ENCODE measurements around the gene CNKSR3.

DNA sequence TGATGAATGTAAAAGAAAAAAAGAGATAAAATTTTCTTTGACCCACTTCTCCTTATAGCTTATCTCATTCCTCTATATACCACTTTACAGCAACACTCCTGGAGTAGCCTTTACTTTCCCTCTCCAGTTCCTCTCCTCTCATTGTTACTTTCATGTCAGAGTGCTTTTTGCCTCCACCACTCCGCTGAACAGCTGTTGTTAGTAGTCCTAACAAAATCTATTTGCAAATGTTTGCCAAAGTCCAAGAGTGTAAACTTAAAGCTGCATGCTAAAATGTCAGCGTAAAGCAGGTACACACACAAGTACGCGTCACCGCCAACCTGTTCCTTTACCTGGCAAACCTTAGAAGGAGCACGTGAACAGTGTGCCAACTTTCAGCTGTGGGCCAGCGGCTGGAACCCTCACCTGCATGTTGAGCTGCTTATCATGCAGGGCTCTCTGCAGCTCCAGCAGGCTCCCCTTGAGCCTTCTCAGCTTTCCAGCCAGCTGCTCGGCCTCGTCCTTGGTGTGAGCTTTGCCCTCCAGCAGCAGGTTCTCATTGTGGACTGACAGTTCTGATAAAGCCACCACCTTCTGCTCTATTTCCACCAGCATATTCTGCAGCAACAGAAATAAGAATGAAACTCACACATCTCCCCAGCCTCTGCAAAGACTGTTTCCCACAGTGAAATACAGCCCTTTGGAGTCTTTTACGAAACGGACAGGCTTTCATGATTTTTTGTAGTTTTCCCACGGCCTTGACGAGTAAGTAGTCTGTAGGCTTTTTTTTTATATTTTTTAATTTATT lies 359.3 kb downstream of the SYNE1 start:
- PRO-cap: no peak

GRCh38 chr6:152300299-152300922 lies 336.8 kb downstream of the SYNE1 start:
- PRO-cap: no peak

DNA sequence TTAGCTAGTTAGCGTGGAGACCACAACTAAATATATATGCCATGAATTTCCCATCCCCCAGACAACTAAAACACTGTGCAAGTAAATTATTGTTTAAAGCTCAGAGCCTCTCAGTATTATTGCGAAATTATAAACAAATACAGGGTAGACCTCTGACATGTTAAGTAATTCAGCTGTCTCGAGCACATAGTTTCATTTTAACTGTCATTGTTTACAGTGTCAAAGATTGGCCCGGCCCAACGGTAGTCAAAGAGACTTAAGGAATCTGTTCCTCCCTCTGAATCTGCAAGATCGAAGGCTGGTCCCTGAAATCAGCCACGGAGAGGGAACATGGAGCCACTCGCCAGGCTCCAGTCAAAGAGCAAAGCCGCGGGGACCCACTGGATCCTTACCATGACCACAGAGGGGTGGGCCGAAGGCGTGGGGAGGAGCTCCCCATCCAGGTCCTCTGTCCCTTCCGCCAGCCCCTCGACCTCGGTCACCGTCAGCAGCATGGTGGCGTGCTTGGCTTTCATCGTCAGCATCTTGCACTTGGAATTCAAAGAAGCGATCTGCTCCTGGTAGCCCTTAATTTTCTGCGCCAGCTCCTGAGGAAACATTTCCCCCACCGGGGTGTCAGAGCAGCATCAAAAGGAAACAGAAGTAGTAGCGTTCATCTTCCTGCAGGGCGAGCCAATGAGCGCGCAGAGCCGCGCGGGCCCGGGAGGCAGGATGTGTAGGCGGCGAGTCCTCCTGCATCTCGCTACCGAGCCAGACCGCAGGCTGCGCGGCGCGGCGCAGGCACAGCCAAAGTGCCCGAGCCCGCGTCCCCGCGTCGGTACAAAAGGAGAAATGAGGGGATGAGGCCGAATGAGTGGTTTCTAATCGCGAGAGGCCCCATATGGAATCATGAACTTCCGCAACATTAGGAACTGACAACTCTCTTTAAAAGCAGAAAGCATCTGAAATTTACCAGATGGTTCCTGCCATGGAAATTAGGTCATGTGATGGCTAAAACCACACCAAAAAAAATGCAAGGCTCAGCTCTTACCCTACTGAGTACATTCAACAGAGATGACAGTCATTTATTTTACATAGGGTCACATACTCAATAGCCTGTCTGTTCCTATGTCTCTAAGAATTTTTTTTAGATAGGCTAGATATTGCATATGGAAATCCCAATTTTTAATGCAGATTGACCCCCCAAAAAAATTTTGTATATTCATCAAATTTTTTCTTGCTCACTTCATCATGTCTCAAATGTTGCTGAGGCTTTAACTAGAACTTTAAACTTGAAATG lies 335.2 kb downstream of the SYNE1 start:
- PRO-cap: bidirectional peak, plus-strand start at position 753 of the sequence, minus-strand start at position 677 of the sequence

- PRO-cap: no peak
Observed at GRCh38 chr6:152325212-152325411, 312.1 kb downstream of the SYNE1 start.

GRCh38 chr6:152380793-152382074 lies 255.9 kb downstream of the SYNE1 start:
- PRO-cap: unidirectional peak, minus-strand start at chr6:152381347

DNA sequence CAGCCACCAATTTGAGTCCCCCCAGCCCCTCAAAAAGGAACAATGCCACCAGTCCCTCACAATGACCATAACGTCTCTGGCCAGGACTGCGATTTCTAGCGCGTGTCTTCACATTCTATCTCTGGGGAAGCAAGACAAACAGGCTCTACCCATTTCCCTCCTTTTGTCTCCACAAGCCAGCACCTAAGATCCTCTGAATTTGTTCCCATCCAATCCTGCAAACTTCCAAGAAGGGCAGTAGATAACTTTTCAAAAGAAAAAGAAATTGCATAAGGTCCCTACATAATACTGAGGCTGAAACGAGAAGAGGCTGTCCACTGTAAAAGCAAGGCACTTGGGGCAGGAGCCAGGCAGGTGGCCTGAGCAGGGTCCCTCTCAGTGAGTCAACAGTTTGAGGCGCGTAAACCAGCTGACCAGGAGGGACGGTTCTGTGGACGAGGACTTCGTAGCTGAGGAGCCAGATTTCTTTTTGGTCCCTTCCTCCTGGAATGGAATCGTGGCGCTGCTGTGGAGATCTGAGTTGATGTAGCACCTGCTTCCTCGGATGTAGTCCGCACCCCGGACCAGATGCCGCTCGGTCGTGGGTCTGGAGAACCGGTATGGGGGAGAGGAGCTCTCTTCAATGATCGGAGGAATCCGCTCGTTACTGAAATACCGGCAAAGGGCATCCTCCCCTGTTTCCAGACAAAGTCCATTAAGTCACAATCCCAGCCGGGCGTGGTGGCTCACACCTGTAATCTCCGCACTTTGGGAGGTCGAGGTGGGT lies 49.6 kb upstream of the IPCEF1 start:
- PRO-cap: no peak

- PRO-cap: no peak
Observed at GRCh38 chr6:154416933-154417904, 60.6 kb upstream of the IPCEF1 start.

GRCh38 chr6:154510486-154510975 lies at the start of gene CNKSR3:
Gene CNKSR3, minus strand, starts transcription at chr6:154510685.
- PRO-cap: no peak

- PRO-cap: no peak
Observed at GRCh38 chr6:154528494-154529036, 18.1 kb upstream of the CNKSR3 start.

DNA sequence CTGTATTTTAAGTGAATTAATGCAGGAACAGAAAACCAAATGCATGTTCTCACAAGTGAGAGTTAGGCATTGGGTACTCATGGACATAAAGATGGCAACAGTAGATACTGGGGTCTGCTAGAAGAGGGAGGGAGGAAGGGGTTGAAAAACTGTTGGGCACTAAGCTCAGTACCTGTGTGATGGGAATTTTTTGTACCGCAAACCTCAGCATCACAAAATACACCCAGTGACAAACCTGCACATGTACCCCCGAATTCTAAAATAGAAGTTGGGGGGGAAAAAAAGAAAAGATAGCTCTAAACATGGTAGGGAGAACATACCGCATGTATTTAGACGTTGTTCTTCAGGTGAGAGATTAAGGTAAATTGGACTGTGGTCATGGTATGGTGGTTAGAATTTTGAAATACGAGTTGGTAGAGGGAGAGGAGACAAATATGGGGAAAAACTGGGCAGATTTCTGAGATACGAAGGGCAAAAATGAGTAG lies 38.4 kb downstream of the SCAF8 start:
- PRO-cap: no peak

GRCh38 chr6:155188698-155189570 lies 74.9 kb upstream of the CLDN20 start:
- PRO-cap: no peak

GRCh38 chr6:155363885-155364223 lies 49.6 kb upstream of the TFB1M start:
- PRO-cap: no peak

DNA sequence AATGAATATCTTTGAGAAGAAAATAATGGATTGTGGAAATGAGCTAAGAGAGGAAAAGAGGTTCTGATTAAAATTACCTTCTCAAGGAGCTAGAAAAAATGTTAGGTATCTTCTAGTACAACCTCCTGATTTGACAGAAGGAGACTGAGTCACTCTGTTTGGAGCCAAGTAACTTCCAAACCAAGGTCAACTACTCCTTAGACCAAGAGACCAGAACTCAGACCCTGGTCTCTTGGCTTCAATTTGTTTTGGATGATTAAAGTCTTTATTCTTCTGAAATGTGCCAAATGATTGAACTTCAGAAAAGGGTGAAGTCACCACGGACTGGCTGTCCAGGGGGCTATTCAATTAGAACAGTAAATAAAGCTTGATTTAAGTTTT lies 602.2 kb upstream of the ARID1B start:
- PRO-cap: no peak

DNA sequence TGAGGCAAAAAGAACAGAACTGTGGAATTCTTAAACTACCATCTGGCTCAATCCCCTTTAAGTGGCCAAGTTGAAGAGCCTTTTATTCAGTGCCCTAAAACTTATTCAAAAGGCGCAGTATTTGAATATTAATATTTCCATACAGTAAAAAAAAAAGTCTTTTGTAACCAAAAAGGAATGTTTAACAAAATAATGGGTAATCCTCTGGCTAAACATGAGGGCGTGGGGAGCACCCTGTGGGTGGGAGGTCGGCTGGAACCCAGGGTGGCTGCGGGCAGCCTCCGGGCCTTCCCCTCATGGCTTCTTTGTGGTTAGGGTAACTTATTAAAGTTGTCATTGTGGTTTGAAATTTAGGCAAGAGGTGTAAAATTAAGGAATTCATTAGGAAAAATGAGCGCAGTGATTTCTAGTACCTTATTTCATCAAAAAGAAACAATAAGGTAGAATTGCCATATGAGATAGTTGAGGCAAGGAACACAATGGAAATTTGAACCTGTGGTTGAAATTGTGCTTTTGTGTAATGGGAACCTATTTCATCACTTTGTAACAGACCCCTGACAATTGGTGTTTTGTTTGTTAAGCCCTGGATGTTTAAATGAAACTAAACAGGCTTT lies 2.7 kb upstream of the ARID1B start:
- PRO-cap: no peak

- PRO-cap: no peak
Observed at GRCh38 chr6:156794824-156795460, 17.8 kb downstream of the ARID1B start.

- PRO-cap: no peak
Observed at GRCh38 chr6:156827359-156827755, 50.2 kb downstream of the ARID1B start.

GRCh38 chr6:156980857-156981516 lies 203.8 kb downstream of the ARID1B start:
- PRO-cap: no peak

DNA sequence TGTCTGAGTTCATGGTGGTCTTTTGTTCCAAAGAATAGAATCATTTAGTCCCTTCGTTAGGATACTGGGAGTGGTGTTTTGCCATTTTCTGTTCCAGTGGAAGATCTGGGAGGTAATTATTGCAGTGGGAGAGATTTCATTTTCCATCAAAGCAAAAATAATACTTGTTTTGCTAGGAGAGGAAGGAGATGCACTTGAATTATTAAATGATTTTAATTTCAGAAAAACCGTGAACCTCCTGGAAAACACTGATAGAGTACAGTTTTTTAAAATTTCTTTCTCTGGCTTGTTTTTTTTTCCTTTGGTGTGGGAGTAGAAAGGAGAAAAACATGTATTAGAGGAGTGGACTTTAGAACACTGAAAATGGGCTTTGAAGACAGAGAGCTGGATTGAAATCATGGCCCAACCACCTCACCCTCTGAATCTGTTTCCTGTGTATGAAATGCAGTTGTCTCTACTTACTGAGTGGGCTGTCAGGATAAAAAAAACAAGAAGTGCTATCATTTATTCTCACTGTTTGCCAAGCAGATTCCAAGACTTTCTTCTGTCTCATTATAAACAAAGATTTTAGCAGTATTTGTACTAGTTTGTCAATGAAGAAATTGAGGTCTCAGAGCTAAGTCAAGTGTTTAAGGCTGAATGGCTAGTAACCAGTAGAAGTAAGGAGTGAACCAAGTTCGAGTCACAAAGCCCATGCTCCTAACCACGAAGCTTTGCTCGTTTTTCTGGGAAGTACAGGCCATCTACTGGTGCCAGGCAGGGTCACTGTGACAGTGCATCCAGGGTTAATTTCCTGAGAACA lies 256.5 kb downstream of the TMEM242 start:
- PRO-cap: no peak

GRCh38 chr6:157091995-157092194 lies 231.4 kb downstream of the TMEM242 start:
- PRO-cap: no peak

GRCh38 chr6:157207378-157208070 lies 115.8 kb downstream of the TMEM242 start:
- PRO-cap: no peak